Camera-type eye (tissue), 1 donor: ENCODE measurements around a stretch of chr6.

DNA sequence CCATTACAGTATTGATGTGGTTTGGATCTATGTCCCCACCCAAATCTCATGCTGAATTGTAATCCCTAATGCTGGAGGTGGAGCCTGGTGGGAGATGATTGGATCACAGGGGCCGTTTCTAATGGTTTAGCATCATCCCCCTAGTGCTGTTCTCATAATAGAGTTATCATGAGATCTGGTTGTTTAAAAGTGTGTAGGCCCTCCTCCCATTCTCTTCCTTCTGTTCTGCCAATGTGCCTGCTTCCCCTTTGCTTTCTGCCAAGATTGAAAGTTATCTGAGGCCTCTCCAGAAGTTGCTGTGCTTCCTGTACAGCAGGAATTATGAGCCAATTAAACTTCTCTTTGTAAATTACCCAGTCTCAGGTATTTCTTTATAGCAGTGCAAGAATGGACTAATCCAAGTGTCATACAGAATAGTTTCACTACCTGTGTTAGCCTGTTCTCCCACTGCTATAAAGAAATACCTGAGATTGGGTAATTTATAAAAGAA, 100.1 kb downstream of the CD24 start:
- RAMPAGE, long total RNA = no peak

DNA sequence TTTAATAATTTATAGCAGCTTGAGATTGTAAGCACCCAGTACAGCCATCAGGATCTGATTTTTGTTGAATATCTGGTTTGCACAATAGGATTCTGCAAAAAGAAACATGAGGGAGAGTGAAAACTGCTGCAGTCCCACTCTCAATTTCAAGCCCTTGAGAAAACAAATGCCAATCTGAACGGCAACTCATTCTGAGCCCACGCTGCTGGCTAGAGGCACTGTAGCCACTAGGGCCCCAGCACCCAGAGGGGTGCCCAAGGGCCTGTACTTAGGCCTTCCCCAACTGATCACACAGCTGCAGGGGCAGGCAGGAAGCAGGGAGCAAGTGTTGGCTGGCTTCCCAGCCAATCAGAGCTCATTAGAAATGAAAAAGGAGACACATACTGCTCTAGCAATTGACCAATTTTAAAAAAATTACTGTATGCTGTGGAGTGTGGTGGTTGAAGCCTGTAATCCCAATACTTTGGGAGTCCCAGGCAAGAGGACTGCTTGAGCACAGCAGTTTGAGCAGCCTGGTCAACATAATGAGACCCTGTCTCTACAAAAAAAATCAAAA, 3.6 kb upstream of the BEND3 start:
- RAMPAGE, long total RNA = no peak

GRCh38 chr6:107363403-107364041, 95.8 kb downstream of the PDSS2 start:
- RAMPAGE, long total RNA = no peak

DNA sequence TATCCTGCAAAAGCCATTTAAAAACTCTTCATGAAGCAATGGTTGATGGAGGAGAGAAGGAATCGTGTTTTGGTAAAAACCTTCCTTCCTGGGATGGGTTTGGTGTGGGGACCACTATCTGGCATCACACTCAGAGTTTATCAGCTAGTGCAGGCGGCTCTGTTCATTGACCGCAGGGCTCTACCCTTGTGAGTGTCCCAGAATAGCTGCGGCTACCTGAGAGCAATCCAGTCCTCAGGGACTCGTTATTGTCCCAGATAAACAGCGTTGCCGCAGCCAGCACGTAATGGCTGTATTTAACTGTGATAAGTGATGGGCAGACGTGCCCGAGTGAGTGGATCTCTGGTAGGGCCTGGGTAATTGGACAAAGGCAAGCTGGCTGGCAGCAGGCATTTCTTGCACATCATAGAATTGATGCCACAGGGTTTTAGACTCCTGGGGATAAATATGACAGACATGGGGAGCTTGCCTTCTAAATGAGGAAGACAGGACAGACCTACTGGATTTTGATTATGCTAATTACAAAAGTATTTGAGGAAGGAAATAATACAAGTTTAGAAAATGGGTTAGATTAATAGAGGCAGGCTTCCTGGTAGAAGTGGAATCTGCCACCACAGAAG, 163.3 kb downstream of the SOBP start:
- RAMPAGE, long total RNA = no peak

DNA sequence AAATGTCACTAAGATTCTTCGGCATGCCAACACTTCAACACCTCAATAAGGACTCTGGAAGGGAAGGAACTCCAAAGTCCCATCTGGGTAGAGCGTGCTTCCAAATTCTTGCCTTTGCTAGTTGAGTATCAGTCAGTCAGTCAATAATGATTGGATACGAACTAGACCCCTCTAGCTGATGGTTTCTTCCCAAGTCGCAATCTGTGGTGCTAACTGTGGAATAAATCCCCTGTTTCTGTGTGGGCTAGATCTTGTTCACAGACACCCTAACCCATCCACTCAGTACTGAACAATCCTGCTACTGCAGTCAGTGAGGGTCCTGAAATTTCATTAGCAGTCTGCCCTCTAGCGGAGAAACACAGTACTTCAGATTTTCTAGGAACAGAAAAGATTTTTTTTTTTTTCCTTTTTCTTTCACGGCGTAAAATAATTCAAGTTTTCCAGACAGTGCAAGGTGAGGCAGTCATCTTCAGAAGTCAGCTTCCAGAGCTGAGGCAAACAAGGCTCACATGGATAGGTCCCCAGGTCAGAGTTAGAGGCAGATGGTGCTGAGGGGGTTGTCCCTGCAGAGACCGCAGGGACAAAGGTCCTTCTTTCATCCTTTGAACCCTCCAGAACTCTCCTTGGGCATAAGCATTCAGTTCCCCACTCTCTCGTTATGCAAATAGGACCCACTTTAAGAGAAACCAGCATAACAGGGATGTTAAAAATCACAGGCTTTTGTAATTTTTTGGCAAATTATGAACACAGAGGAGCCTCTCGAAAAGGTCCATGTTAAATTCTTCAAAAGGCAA, 119.7 kb downstream of the SCML4 start:
- RAMPAGE, long total RNA = no peak

- RAMPAGE, long total RNA = no peak
These were observed 31.0 kb downstream of the SCML4 start for GRCh38 chr6:107793030-107793626.

- RAMPAGE, long total RNA = no peak
These were observed 8.3 kb downstream of the SCML4 start for GRCh38 chr6:107815891-107816230.

- RAMPAGE, long total RNA = no peak
These were observed 57.0 kb upstream of the SCML4 start for GRCh38 chr6:107880947-107881620.

GRCh38 chr6:107897549-107897874, 60.5 kb downstream of the SEC63 start:
- RAMPAGE, long total RNA = no peak

DNA sequence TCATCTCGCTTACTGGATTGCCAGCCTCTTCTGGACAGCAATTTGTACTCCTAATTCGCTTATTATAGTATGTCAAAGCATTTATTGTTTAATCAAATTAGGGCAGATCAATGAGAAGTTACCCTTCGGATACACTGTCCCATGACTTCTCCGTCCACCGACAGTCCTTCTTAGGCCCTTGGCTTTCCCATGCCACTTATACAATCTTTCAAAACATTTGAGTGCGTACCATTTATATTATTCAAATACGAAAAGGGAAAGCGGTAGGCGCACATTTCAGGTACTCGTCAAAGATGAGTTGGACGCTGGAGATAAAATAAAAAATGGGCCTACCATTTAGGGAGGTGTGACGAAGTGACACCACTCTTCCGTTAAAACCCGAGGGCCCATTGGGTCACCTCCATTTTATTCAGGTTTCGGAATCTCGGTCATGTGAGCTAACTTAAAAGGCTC, 577 bp upstream of the AFG1L start:
- RAMPAGE, long total RNA = no peak

- RAMPAGE, long total RNA = no peak
These were observed 2.2 kb upstream of the FOXO3 start for GRCh38 chr6:108558579-108558792.

DNA sequence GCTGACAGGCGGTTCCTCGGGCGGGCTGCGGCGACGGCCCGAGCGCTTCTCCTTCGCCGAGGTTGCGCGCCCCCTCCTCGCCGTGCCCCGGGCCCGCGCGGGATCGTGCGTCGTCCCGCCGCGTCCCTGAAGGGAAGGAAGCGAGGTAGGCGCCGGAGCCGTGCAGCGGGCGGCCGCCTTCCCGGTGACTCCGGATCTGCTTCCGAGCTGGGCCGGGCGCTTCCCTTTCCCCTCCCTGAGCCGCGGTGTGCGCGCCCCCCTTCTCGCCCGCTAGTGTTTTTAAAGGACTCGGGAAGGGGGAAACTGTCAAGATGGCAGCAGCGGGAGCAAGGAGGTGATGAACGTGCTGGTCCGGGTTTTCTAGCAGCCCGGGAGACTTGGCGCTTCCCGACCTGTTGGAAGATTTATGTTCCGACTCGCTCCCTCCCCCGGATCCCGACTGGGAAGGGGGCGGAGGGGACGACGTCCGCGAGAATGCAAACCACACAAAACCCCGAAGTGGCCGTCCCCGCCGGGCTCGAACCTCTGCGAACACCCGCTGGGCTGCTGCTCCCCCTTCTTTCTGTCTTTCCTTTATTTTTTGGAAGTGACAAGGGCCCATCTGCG, 743 bp upstream of the FOXO3 start:
- RAMPAGE, long total RNA = no peak

GRCh38 chr6:108564883-108565862, 4.5 kb downstream of the FOXO3 start:
- RAMPAGE, long total RNA = no peak

DNA sequence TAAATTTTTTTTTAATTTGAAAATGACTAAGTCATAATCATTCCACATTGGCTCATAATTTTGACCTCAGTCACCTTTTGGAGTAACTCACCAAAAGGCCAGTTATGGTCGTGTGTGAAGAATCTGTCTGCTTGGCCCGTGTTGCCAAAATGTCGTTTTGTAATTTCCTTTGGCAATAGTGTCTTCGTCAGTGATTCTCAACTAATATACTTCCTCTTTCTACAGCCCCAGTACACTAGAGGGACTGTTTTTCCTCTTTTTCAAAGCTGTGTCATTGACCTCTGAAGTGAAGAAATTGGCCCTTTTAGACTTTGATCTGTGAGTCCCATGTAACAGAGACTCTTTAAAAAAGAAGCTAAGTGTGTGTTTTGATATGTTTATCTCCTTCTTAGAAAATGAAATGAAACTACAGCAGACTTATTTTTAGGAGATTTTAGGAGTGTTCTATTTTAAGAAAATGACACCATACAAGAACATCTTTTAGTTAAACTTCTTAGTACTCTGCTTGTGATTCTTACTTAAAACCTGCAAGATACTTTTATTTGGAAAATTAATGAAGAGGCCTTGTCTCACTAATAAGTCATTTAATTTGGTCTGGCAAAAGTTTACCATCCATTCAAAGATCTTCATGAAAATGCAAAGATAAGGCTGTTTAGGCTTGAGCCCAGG, 5.3 kb downstream of the FOXO3 start:
- RAMPAGE, long total RNA = no peak

DNA sequence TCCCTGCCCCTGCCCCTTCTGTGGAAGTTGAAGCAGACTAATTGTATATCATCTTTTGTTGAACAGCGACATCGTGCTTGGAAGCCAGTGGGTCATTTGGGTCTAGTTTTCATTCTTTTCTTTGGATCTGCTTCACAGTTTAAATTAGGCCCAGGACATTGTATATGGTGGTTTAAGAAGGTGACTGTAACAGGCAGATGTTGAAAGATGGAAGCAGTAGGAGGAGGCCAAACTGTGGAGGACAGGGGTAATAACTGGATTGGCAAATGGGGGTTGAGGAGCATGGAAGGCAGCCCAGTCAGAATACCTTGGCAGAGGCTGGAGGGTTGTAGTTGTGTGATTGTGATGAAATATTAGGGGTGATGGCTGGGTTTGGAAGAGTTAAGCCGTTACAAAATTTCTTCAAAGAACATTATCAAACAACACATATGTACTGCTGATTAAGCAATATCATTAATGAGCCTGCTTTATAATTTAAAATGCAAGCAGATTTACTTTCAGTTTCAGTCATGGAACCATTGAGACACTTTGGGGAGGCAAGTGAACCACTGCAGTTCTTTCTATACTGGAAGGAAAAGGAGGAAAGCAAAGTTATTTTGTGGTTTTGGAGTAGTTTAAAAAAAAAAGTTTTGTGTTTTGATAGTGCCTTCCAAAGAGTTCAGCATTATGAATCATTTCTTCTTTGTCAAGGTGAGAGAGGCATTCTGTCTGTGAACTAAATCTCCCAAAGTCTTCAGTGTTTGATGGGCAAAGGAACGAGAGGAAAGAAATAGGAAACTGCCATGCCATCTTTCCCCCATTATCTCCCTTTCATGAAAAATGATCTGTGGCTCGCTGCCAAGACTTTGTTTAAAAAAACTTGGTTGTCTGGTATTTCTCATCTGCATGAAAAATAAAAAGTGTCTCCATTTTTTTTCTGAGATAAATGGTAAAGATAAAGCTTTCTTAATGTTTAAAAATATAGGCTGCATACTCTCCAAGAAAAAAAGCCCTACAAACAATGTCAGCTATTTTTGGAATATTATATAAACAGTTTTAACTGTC, 20.7 kb downstream of the FOXO3 start:
- RAMPAGE, long total RNA = no peak

- RAMPAGE, long total RNA = no peak
These were observed 23.0 kb downstream of the FOXO3 start for GRCh38 chr6:108583589-108584234.

- RAMPAGE, long total RNA = no peak
These were observed 30.4 kb downstream of the FOXO3 start for GRCh38 chr6:108590666-108591904.

- RAMPAGE, long total RNA = no peak
These were observed 91.0 kb downstream of the FOXO3 start for GRCh38 chr6:108651505-108652410.

DNA sequence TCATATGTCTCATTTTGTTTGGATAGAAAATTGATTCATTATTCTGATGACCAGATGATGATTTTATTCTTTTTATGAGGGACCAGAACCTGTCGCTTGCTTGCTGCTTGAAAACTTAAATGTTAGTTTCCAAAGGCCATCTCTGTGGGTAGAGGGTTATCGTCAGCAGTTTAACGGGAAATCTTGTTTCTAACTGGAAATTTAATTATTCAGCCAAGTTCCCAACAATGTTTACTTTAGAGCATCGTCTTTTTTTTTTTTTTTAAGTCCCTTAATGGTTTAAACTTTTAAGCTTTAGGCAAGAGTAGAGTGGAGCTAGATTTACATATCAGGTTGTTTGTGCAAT, 93.7 kb downstream of the FOXO3 start:
- RAMPAGE, long total RNA = no peak

DNA sequence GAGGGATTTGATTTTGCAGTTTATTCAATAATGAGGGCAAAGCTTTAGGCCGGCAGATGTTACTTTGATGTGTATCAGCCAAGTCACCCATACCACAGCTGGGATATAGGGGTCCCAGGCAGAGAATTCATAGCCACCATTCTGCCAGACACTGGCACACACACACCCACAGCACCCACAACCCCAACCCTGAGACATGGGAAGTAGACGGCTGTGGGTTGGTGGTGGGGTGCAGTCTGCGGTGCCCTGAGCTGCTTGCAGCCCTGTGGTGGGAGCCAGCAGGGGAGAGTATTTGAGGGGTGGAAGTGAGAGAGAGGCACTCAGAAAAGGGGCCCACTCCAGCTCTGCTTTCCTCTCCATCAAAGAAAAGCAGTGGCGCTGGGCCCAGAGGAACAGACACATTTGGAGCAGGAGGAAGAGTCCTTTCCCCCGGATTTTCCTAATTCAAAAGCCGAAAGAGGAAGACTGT, 125.3 kb downstream of the FOXO3 start:
- RAMPAGE, long total RNA = no peak